MCF 10A (cell line): ENCODE results near the genes C1QL2, GLI2 and TSN.

DNA sequence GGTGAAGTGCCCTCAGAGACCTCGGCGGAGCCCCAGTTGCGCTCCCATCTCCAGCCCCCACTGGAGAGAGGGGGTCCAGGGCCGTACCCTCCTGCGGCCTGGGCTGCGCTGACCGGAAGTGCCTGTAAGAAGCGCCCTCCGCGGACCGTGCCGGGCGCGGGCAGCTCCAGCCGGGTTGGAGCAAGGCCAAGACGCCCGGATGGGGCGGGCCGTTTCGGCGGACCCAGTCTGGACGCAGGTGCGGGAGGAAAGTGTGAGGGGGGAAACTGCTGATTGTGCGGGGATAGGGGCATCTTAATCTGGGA, 11.5 kb downstream of the EN1 start:
- PRO-cap = no peak
- RRBS = no CpG with 5 or more reads among the region's 24 CpGs

GRCh38 chr2:118846367-118847491, 719 bp downstream of the EN1 start:
- PRO-cap = no peak
- RRBS = 62% methylated on average over 51 of the region's 125 CpGs

DNA sequence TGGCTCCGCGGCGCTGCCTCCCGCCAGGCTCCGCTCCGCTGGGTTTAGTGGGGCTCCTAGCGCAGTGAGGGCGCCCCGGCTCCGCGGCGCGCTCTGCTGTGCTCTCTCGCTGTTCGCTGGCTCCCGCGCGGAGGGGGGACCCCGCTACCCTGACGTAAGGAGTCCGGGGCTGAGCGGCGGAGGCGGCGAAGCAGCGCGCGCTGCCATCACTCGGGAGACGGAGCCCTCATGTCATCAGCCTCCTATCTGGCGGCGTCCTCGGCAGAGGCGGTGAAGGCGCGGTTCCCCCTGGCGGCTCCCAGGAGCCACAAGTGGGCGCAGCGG, at the start of gene C1QL2:
C1QL2 (minus strand) TSS at position 95 of the 324 bp plus-strand sequence.
- PRO-cap = no peak
- RRBS = 73% methylated on average over 15 of the region's 39 CpGs

- PRO-cap = no peak
- RRBS = no CpG with 5 or more reads among the region's 10 CpGs
Observed at GRCh38 chr2:119225018-119225972, 1.7 kb downstream of the STEAP3 start.

DNA sequence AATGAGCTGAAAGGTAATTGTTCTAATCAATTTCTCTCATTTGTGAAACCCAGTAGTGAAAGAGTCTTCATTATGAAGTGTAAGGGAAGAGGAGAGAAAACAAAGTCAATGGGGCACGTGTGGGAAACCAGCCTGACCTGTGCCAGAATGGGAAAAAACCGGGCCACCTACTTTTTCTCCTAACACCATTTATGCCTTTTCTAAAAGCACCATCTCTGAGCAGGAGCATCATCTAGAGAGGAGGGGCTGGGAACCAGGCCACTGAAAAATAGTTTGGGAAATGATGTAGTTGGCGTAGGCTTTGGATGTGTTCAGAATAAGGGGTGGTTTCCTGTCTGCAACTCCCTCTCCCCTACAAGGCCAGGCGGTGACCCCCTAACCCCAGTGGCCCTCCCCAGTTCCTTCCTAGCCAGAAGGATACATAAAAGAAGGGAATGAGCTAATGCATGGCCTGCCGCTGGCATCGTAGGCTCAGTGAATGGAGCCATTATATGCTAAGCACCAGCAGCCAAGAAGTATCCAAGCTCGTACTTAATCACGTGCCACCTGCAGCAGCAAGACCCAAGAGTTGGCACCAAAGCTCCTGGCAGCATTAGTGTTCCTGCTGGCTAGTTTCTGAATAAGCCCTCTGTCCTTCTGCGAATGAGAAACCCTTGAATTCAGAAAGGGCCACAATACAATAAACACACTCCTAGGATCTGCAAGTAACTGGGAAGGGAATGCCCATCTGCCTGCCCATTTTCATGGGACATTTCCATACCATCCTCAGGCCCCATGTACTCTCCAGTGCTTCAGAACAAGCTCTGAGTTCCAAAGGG, 4.2 kb downstream of the DBI start:
- PRO-cap = no peak
- RRBS = no CpG with 5 or more reads among the region's 9 CpGs

GRCh38 chr2:119433839-119434547, 2.3 kb downstream of the TMEM37 start:
- PRO-cap = no peak
- RRBS = no CpG with 5 or more reads among the region's 9 CpGs

- PRO-cap = no peak
- RRBS = no CpG with 5 or more reads among the region's 4 CpGs
Observed at GRCh38 chr2:119438981-119439358, 7.3 kb downstream of the TMEM37 start.

DNA sequence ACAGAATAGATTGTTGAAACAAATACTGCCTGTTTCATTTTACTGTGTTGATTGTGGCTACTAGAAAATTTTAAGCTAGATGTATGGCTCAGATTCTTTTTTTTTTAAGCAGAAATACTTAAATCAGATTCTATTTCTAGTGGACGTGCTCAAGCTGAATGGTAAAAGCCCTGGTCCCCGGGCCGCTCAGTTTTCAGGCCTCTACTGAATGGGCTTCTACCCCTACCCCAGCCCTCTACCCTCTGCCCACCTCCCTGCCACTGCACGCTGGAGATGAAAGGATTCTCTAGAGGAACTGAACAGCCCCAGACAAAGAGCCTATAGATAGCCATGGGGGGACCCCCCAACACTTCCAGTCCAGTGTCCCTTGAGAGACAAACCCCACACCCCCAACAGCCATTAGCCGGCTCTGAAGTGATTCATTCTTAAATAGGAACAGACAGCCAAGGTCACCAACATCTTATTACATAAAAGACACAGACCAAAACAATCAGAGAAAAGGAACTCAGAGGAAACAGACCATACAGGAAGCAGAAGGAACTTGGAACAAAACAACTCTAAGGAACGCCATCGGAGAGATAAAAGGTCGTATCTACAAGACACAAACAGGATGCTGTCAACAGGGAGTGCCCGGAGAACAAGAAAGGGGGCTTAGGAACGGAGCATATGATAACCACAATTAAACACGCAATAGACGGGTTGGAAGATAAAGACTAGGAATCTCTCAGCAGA, 23.5 kb downstream of the TMEM37 start:
- PRO-cap = no peak
- RRBS = no CpG with 5 or more reads among the region's 12 CpGs

- PRO-cap = no peak
- RRBS = no CpG with 5 or more reads among the region's 25 CpGs
Observed at GRCh38 chr2:120239437-120240351, 13.0 kb upstream of the RALB start.

GRCh38 chr2:120441909-120442596, 96.1 kb downstream of the INHBB start:
- PRO-cap = no peak
- RRBS = 6% methylated on average over 12 of the region's 45 CpGs

DNA sequence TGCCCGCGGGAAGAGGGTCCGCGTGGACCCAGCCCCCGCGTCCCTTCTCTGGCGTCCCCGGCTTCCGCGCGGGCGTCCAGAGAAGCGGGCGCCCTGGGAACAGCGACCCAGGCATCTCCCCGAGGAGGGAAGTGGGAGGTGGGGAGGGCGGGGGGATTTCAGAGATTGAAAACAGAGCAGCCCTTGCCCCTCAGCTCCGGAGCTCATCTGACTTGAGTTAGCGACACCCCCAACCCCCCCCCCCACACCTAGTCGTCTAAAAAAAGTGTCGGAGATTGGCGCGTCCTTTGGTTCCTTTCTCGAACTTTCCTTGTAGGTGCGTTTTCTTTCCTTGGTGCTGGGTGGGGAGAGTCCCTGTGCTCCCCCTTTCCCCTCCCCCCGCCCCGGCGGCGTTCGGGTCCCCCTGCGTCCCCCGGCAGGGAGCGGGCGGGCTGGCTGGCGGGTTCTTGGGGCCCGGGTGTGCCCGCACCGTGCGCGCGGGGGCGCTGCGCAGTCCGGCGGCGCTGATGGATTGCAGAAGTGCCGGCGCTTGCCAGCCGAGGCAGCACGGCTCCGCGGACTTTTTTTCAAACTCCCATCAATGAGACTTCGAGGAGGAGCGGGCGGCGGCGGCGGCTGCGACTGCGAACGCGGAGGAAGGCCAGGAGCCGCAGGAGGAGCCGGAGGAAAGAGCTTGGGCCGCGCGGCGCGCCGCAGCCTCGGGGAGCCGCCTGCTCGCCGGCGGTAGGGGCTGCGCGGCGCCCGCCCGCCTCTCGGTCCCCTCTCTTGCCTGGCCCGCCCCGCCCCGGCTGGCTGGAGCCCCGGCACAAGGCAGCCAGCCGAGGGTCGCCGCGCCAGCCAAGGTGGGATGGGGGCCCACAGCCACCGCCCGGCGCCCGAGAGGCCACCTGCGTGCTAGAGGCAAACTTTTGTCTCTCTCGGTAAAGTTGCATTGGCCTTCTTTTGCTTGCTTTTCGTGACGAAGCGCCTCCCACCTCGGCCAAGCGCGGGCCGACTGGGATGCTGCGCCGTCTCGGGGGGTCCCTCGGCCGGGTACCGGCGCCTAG, at the start of gene GLI2:
GLI2 (plus strand) TSS at position 503 of the 1,046 bp plus-strand sequence.
- PRO-cap = no peak
- RRBS = 2% methylated on average over 50 of the region's 109 CpGs

DNA sequence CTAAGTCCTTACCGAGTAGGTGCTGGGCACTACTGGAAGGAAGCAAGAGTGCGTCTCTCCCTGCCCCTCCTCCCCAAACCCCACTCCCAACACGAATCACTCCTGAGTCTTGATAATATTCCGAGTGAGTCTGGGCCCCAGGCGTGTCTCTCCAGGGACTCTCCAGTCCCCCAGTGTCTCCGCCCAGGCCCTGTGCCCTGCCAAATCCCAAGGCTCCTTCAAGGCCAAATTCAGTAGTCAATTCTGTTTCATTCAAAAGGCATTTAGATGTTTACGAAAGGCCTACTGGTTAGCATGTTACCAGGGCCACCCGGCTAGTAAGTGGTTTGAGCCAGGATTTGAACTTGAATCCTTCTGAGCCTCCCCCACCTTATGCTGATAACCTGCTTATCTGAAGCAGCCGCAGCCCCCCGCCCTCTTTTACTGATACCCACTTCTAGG, 82.9 kb downstream of the GLI2 start:
- PRO-cap = no peak
- RRBS = no CpG with 5 or more reads among the region's 10 CpGs

GRCh38 chr2:120904526-120904976, 168.9 kb downstream of the GLI2 start:
- PRO-cap = no peak
- RRBS = no CpG with 5 or more reads among the region's 8 CpGs

- PRO-cap = bidirectional peak, plus-strand start at chr2:121755662, minus-strand start at chr2:121755435; bidirectional peak, plus-strand start at chr2:121755925, minus-strand start at chr2:121755917
- RRBS = under 1% methylated on average over 11 of the region's 72 CpGs
Observed at GRCh38 chr2:121755222-121756154, at the start of gene TSN. TSN (plus strand) TSS chr2:121755651.

DNA sequence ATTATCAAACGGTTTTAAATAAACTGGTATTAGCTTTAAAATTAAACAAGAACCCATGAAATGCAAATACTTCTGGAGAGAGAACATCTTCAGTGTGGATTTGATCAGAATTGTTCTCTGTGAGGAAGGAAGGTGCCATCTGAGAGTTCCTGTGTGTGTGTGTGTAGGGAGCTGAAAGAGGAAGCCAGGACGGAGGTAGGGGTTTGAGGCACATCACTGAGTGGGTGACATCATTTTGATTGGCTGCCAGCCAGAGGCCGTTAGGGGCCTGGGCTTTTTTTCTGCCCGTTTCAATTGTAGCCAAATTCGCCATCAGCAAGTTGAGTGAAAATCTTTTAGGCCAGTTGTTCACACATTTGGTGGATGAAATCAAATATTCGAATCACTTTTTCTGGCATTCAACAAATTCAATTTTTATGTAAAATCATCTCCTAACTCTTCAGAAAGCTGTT, 48.9 kb downstream of the TSN start:
- PRO-cap = no peak
- RRBS = no CpG with 5 or more reads among the region's 6 CpGs

DNA sequence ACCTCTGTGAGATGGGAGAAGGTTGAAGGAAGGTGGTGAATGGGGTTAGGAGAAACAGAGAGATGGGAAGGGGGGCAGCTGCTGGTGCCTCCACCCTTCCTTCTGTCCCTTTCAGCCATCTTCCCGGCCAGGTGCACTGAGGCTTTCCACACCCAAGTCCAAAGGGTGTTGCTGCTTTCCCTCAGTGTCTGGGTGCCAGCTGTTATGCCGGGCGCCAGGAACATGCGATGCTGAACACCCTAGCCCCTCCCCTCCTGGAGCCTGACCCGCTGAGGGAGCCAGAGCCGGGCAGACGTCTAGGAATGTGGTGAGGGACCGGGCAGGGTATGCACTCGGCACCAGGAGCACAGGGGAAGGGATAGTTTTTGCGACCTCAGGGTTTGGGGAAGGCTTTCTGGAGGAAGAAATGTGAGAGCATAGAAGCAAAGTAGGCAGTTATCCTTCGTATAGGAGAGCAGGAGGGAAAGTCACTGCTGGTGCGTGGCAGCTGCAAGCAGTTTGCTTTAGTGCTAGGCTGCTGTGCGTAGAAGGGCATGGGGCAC, 147.6 kb downstream of the TSN start:
- PRO-cap = no peak
- RRBS = 17% methylated on average over 6 of the region's 13 CpGs

DNA sequence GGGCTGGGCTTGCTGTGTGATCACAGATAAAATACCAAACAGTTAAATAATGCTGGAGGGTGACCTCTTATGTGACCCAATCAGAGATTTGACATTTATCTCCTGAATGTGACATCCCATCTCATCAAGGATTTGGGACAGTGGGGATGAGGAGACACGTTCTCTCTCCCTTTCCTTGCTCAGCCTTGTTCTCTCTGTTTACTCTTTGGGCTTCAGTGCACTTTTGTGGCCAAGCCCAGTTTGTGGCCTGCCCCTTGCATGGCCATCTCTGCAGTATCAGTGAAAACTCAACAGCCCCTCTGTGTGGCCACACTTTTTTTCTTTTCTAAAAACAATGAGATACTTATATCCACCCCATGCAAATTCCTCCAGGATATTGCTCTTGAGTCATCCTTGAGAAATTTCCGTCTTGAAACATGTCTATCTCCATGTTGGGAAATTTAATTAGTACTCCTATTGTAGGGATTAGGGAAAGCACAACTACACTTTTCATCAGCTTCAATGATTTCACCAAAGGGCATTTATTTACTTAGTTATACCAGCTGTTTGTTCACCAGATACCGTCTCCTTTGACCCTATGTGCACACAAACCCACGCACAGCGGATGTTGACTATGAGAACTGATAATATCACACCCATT, 993.0 kb downstream of the TSN start:
- PRO-cap = no peak
- RRBS = no CpG with 5 or more reads among the region's 5 CpGs

GRCh38 chr2:123133686-123134112, 891.4 kb upstream of the CNTNAP5 start:
- PRO-cap = no peak
- RRBS = no CpG with 5 or more reads among the region's 3 CpGs

GRCh38 chr2:124155173-124155673, 130.1 kb downstream of the CNTNAP5 start:
- PRO-cap = no peak
- RRBS = no CpG with 5 or more reads among the region's 7 CpGs

DNA sequence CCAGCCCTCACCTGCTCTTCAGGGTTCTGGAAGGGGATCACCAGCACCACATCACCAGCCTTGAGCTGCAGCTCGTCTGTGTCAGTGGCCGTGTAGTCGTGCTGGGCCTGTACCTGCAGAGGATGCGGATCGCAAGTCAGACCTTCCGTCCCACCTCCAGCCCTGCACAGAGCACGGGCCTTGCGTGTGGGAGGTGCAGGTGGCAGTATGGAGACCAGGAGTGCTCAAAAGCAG, 56.6 kb downstream of the BIN1 start:
- PRO-cap = no peak
- RRBS = no CpG with 5 or more reads among the region's 8 CpGs